Umbilical cord (tissue), 2 donors: ENCODE measurements around a stretch of chr3.

DNA sequence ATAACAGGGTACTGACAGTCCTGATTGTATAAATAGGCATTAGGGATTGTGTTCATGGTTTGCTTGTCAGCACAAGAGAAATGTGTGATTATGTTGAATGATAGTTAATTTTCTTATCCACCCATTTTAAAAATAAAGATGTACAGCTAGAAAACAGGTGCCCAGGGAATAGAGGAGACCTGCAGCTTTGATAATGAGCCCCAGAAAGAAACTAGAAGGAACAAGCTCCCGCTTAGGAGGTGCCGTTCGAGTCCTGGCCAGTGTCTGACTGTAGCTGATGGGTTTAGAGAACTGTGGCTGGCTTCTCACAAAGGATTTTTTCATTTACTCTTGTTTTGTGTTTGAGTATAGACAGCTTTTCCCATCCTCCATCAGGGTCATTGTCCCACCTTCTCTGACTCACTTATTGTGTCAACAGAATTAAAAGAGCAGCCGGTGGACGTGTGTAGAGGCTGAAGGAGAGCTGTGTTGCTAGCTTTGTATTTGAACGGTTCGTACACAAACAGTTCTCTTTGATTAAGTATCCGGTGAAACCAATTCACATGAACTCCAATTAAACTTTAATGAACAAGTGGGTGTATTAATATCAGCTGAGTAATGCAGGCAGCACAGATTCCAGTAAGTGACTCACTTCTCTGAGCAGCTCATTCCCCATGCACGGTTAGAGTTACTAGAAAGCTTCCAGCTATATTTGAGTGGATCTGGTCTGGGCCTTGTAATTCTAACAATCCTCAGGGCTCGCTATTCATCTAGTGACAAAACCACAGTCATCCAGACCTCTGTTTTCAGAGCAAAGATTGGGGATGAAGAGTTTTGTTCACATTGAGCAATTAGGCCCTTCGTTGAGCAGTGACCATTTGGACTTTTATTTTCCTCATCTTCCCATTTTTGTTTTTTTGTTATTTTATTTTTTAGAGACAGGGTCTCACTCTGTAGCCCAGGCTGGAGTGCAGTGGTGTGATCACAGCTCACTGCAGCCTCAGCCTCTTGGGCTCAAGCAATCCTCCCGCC is 141.0 kb downstream of the LPP start:
- RAMPAGE, long total RNA = no peak

DNA sequence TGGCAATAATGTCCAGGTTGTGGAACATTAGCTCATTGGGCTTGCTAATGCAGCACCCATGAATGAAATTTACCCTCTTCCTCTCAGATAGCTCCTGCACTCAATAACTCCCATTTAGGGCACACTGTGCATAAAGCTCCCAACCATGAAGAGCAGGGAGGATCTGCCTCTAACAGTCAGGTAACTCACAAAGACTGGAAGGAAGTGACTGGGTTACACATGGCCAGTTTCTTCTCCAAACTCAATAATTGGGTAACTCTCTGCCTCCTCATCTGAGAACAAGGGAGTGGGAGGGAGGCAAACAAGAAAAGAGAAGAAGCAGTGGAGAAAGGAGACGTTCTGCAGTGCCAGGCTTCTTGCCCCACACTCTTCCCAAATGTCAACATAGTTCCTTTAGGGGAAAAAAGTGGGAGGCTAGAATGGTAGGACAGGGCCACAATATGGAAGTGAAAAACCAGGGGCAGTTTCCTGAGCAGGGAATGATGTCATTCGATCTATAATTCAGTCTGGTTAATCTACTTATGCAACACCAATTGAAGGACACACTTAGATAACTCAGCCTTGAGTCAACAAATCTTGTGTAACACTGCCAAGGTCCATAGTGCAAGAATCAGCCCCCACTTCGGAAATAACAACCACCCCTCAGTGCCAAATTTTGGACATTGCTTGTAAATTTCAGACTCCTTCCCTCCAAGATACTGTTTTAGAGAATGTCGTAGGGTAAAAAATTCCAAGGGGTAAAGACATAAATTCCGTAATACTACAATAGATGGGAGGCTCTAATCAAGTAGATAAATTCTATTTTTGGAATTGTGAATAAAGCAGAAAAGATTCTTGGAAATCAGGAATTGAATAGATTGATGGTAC is 142.9 kb downstream of the LPP start:
- RAMPAGE, long total RNA = no peak

DNA sequence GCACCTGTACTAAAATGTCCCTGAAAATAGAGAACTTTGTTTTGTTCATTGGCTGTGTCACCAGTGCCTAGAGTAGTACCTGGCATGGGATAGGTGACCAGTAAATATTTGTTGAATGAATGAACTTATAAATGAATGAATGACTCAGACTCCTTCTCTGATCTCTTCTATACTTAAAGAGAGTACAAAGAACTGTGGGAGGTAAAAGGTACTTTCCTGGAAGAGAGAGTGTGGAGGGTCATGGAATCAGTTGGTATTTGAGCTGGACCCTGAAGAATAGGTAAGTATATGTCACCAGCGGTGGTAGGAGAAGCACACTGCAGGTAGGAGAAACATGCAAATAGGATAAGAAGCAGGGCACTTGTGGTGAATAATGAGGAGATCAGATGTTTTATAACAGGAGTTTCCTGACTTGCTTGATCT is 149.4 kb downstream of the LPP start:
- RAMPAGE, long total RNA = no peak

- RAMPAGE, long total RNA = no peak
These were observed 151.4 kb downstream of the LPP start for GRCh38 chr3:188305171-188305880.

DNA sequence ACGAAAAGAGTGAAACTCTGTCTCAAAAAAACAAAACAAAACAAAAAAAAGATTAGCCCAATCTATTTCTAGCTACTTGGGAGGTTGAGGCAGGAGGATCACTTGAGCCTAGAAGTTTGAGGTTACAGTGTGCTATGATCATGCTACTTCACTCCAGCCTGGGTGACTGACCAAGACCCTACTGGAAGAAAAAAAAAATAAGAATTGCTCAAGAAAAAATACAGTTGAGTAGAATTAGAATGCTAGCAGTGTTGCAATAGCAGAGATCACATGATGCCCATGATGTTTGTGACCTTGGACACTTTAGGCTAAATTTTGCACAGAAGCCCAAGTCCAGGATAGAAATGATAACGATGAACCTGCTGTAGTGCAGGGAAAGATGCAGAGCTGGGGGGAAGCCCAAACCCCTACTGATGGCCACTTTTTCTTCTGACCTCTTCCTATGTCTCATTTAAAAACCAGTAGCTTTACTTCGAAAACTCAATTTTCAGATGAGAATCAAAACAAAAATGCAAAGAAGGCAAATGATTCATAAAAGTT is 162.4 kb downstream of the LPP start:
- RAMPAGE, long total RNA = no peak

GRCh38 chr3:188362085-188362963 is 208.4 kb downstream of the LPP start:
- RAMPAGE, long total RNA = no peak

- RAMPAGE, long total RNA = no peak
These were observed 285.1 kb downstream of the LPP start for GRCh38 chr3:188438826-188439690.

DNA sequence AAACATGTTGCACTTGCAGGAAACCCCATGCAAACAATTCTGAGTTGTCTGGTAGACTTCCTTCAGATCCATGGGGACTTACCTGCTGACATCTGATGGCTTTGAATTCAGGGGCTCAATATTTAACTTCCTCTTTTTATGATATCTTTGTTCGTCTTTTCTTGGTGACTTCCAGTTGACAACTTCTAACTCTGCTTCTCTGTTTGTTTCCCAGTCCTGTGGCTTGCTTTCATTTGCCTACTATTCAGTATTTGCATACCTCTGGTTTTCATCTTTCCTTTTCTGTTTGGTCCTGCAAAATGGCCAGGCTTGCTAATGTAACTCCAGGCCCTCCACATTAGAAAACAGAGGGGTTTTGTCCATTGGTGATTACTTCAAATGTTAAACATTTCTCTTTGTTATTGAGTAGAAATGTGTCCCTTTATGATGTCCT is 335.7 kb downstream of the LPP start:
- RAMPAGE, long total RNA = no peak

- RAMPAGE, long total RNA = no peak
These were observed 385.1 kb downstream of the LPP start for GRCh38 chr3:188538930-188539604.

DNA sequence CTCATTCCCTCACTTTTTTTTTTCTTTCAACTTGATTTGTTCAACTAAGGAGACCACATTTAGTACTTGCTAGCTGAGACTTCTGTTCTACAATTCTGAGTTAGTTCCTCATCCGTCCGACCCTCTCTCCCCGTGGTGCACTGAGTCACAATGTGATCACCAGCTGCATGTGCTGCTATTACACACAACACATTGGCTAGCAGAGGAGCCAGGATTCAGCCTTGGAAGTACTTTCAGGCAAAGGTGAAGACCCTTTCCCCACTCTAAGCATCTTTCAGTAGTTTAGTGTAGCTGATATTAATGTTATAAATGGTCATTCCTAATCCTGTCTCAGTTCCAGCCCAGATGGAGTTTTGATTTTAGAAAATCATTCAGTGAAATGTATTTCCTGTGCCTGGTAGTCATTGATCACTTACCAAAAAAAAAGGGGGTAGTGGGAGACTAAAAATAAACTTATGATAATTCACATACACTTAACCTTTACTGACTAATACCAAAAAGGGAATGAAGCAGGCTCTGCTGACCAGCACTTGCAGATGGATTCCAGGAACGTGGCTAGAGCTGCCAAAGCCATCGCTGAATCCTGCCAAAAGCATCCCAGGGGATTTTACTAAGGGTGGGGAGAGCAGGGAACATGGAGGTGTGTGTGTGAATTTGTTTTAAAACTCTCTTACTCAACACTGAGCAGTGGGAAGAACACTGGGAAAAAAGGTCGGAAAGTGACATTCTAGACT is 424.8 kb downstream of the LPP start:
- RAMPAGE, long total RNA = no peak

- RAMPAGE, long total RNA = no peak
These were observed 481.8 kb downstream of the LPP start for GRCh38 chr3:188635500-188636362.

GRCh38 chr3:188689106-188689661 is 482.6 kb upstream of the TPRG1 start:
- RAMPAGE, long total RNA = no peak

GRCh38 chr3:188708047-188708449 is 463.7 kb upstream of the TPRG1 start:
- RAMPAGE, long total RNA = no peak

DNA sequence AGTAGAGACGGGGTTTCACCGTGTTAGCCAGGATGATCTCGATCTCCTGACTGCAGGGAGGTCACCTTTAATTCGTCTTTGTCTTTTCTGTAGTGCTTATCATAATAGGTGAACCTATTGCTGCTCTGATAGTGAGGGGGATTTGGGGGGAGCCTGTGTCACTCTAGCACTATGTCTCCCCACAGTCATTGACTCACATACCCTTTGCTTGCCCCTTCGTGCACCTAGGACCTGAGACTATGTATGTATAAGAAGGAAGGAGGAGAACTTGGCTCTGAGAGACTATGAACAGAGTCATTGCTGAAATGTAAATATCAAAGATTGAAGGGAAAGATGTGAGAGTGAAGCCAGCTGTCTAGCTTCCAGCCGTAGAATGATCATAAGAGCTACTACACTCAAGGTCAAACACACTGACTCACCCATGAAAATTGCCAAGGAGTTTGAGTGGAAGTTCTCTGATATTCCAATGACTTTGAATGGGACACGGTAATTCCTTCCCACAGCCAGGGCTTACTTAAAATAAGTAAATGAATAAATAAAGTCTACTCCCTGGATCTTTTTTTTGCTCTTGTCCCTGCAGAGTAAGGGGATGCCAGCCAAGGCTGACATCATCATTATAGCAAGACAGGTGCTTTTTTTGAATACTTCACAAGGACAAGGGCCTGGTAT is 399.0 kb upstream of the TPRG1 start:
- RAMPAGE, long total RNA = no peak

- RAMPAGE, long total RNA = no peak
These were observed 285.4 kb upstream of the TPRG1 start for GRCh38 chr3:188886128-188887029.

DNA sequence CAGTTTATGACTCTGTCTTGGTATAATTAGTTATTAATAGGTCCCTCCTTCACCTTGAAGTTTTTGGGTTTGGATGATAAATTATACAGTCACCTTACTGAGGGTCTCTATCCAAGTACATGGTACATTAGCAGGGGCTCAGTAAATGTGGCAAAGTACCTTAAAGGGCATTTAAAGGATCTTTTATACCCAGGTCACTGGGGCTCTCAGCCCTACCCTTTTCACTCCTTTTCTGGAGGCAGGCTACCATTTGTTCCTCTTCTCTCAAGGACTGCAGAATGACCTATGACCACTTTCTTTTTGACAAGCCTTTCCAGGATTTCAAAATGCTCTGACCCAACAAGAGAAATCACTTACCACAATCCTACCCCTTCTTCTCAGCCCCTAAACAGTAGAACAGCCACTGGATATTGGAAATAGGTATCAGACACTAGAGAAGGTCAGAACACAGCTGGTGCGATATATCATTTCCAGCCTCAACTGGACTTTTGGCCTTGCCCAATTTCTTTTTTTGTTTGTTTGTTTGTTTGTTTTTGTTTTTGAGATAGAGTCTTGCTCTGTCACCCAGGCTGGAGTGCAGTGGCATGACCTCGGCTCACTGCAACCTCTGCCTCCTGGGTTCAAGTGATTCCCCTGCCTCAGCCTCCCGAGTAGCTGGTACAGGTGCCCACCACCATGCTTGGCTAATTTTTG is 221.7 kb upstream of the TPRG1 start:
- RAMPAGE, long total RNA = no peak

- RAMPAGE, long total RNA = no peak
These were observed 193.5 kb upstream of the TPRG1 start for GRCh38 chr3:188978202-188978680.

- RAMPAGE, long total RNA = no peak
These were observed 105.3 kb downstream of the TPRG1 start for GRCh38 chr3:189276772-189277691.

- RAMPAGE, long total RNA = no peak
These were observed 184.2 kb downstream of the TPRG1 start for GRCh38 chr3:189355992-189356326.

DNA sequence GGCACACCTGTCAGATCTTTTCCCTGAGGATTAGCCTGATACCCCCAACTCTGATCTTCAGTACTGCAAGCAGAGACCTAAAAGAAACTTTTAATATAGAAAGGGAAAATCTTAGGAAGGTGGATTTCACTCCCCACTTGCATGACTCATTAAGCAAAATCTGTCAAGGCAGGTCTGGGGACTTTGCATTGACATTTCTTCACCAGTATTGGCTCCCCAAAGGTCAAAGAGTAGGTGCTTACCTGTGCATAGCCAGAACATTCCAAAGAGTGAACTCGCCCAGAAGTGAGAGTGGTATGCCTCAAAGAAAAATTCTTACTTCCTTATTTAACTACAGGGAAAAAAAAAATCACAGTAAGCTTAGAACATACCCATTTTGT is 140.9 kb upstream of the TP63 start:
- RAMPAGE, long total RNA = no peak